NCI-H460 (cell line): Measurements from ENCODE around the gene CAPN13.

DNA sequence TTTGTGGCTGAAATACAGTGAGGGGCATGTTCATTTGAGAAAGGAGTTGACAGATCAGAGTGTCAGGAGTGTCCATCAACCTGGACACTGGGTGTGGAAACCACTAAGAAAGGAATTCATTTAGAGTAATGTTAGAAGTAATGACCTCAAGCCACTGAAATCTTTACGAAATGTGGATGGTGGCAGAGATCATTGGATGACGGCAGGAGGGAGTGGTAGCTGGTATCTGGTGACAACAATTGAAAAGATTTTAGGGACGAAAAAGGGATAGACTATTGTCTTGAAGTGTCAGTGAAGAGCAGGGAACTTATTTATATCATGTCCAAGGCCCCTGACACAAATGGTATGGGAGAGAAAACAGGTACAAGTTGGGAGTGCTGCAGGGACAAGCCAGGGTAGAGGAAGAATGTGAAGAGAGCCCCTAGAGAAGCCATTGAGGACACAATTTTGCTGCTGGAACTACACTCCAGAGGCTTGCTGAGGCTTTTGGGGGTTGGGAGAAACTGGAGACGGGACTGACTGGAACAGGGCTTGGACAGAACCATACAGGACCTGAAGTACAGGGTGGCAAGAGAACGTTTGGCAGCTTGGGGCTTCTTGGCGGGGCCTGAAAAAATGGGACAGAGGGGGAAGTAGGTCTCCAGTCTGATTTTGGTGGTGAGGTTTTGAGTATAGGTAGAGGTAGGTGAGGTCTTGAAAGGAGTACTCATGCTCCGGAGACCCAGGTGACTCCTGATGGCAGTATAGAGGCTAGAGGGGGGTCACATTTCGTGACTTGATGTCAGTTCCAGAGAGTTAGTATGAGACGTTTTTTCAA lies 29.9 kb downstream of the WDR43 start:
RAMPAGE:
- cytosol, long total RNA, result no peak
- long total RNA, result no peak
- nucleus, long total RNA, result no peak

DNA sequence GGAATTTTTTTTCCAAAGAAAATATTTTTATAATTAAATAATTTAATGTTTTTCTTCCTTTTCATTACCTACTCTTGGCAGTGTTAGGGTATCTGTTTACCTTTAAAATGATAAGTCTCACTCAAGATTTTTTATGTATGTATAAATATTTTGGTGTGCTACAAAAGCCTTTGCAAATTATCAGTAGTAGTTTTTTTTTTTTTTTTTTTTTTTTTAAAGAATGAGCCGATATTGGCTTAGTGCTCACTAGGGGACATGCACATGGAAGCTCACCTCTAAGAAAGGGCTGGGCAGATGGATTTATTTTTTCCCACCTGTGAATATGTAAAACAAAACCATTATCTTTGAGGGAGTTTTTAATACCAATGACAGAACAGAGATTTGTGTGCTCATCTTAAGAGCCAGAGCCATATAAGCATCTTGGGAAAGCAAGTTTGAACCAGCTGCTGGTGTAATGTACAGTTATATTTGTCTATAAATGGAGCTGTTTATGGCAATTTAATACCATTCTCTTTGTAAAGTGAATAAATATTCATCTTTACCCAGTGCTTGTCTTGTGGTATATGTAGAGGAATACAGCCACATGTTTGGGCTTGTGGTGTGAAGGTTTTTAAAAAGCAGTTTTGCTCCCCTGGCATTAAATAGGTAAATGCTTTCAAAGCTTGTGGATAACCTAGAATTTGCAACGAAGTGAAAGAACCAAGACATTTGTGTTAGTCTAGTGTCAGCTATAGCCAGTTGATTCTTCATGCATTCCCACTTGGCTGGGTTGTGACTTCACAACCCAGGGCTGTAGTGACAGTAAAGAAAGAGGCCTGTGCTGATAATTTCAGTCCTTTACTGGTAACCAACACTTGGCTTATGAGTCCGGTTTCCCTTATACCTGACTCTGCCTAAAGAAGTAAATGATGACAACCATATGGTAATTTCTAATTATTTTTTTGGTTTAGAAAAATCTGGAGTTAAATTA lies 33.1 kb upstream of the TOGARAM2 start:
RAMPAGE:
- cytosol, long total RNA, result no peak
- long total RNA, result no peak
- nucleus, long total RNA, result no peak

DNA sequence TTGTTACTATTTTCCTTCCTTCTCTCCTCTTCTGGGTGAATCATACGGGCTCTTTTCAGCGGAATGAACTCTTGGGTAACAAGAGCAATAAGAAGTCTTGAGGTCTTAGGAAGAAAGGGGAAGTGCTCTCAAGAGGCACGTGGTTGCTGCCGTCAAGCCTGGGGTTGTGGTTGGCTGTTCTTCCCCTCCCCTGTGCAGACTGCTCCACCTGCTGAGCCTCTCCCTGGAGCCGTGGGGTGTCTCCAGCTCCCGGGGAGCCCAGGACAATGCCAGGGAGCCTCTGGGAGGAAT lies 19.4 kb downstream of the TOGARAM2 start:
RAMPAGE:
- cytosol, long total RNA, result no peak
- long total RNA, result no peak
- nucleus, long total RNA, result no peak

GRCh38 chr2:29033253-29033599 lies 41.1 kb downstream of the PCARE start:
RAMPAGE:
- cytosol, long total RNA, result no peak
- long total RNA, result no peak
- nucleus, long total RNA, result no peak

GRCh38 chr2:29112868-29113731 lies 2.1 kb upstream of the CLIP4 start:
RAMPAGE:
- cytosol, long total RNA, result no peak
- long total RNA, result no peak
- nucleus, long total RNA, result no peak

DNA sequence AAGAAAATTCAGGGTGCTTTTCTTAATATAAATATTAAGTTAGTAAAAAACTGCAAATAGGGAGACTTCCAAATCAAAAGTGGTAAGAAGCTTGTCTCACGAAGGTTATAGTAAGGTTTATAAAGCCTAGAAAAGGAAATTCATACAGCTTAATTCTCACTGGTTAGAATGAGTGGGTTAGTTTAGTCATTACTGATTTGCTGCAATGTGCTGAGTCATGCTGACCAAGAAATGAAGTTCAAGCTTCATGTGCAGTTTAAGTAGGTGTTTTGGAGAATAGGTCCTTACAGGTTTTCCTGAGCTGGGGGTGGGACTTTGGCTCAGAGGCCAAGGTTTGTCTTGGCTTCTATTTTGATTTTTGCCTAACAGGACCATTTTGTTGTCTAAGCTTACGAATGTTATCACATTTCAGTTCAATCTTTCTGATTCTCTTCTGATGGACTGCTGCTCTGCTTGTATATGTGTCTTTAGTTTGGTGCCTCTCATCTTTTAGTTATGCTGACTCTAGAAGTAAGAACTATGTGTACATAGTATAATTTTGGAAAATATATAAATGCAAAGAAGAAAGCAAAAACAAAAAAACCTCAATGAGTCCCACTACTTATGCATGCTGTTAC lies 15.1 kb downstream of the CLIP4 start:
RAMPAGE:
- cytosol, long total RNA, result start-site peak on the minus strand centred at position 94 of the sequence, 27 bp wide, 41 and 19 reads in 2 replicates; start-site peak on the plus strand centred at position 414 of the sequence, 144 bp wide, 18 and 34 reads in 2 replicates
- long total RNA, result no peak
- nucleus, long total RNA, result start-site peak on the minus strand centred at position 131 of the sequence, 98 bp wide, 123 and 15 reads in 2 replicates

GRCh38 chr2:29131463-29132037 lies 16.3 kb downstream of the CLIP4 start:
RAMPAGE:
- cytosol, long total RNA, result no peak
- long total RNA, result no peak
- nucleus, long total RNA, result no peak

DNA sequence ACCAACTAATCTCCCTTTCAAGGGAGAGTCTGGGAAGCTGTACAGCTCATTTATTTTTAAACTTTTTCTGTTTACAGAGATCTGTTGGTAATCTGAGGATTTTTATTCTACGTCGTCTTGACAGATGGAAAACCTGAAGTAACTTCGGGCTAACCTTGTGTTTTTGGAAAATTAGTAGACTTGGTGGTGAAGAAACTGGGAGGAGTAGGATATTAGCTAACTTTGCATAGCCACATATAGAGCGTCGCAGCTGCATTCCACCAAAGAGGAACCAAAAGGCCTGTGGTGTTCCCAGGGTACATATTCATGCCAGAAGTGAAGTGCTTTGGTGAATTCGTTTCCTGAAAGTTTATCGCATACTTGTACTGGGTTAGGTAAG lies 1.4 kb downstream of the YPEL5 start:
RAMPAGE:
- cytosol, long total RNA, result no peak
- long total RNA, result no peak
- nucleus, long total RNA, result no peak

RAMPAGE:
- cytosol, long total RNA, result no peak
- long total RNA, result no peak
- nucleus, long total RNA, result no peak
These were observed 1.7 kb downstream of the YPEL5 start for GRCh38 chr2:30148547-30148819.

DNA sequence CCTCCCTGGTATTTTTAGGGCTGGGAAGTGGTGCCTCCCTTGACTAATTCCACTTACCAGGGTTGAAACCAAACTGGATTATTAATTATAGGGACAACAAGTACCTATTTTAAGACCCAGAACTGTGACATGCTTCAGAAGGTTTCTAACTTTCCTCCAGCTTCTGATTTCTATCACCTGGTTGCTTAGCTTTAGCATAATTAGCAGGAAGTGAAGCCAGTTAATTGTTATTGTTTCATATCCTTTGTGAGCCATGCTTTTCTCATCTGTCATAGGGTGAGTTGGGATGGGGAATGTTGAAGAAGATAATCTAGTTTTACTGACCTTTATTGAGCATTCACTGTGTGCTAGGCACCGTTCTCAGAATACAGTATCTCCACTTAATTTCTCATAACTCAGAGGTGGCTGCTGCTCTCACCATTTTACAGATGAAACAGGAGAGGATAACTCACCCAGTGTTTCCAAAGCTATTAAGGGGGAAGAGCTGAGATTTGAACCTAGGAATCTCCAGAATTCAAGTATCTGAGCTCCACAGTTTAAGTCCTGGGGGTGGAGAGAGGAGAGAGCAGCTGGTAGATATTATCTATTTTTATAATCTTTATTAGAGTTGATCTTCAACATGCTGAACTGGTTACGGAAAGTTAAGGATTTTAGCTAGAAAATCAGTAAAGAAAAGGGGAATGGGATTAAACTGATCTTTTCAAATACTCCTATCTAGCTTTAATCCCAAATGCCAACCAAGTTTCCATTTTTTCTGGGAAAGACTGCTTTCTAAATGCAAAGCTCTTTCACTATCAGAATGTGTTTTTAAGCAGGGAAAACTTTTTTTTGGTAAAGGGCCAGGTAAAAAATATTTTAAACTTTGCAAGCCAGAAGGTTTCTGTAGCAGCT lies 3.4 kb downstream of the YPEL5 start:
RAMPAGE:
- cytosol, long total RNA, result no peak
- long total RNA, result no peak
- nucleus, long total RNA, result no peak

GRCh38 chr2:30161982-30162537 lies 15.3 kb downstream of the YPEL5 start:
RAMPAGE:
- cytosol, long total RNA, result no peak
- long total RNA, result no peak
- nucleus, long total RNA, result no peak

DNA sequence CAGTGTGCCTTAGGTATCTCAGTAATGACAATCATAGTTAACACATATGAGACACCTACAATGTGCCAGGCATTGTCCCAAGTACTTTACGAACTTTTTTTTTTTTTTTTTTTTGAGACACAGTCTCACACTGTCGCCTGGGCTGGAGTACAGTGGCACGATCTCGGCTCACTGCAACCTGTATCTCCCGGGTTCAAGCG lies 17.1 kb upstream of the LBH start:
RAMPAGE:
- cytosol, long total RNA, result no peak
- long total RNA, result no peak
- nucleus, long total RNA, result no peak

DNA sequence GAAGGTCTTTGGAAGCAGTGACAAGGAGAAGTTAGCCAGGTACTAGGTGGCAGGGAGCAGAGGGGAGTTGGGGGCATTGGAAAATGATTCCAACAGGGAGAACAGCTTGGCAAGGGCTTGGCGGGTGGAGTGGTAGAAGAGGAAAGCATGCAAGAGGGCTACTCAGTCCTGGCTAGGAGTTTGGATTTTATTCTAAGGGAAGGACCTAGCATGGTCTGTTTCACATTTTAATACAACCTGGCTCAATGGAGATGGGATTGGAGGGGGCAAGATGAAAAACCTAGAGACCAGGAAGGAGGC lies 29.1 kb downstream of the LBH start:
RAMPAGE:
- cytosol, long total RNA, result no peak
- long total RNA, result no peak
- nucleus, long total RNA, result no peak

DNA sequence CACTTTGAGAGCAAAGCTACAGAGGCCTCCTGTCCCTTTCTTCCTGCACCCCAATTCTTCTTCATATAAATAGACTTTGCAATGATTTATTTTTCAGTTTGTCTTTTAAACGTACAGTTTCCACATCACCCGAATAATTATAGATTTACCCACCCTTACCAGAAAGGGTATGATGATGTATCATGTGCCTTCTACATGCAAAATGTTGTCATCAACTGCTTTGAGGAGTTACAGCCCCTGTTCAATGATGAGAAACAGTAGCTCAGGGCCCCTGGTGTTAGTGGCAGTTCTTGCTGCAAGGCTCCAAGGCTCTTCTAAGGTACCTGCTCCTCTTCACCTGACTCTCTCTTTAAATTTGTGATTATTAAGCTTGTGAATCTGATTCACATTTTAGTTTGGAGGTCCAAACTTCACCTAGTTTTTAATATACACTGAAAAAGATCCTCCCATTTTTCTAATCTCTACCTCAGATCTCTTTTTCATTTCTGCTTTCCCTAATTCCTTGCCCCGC lies 39.7 kb downstream of the LBH start:
RAMPAGE:
- cytosol, long total RNA, result no peak
- long total RNA, result no peak
- nucleus, long total RNA, result no peak

GRCh38 chr2:30404256-30404538 lies 42.8 kb upstream of the LCLAT1 start:
RAMPAGE:
- cytosol, long total RNA, result no peak
- long total RNA, result no peak
- nucleus, long total RNA, result no peak

DNA sequence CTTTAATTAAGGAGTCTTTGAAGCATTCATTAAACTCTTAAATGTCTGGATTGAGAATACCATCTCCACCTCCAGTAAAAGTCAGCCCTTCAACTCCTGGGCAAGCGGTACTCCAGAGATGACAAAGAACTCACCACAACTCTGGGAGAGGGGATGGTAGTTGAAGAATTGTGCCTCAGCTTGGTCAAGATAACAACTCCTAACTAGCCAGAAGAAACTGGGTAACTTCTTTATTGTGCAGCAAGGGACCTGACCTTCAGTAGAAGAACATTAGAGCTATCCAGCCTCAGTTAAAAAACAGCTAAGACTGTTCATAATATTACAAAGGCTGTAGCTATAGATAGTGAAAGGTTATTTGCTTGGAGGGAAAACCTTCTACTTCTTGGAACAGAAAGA lies 146.1 kb downstream of the CAPN13 start:
RAMPAGE:
- cytosol, long total RNA, result no peak
- long total RNA, result no peak
- nucleus, long total RNA, result no peak

RAMPAGE:
- cytosol, long total RNA, result no peak
- long total RNA, result no peak
- nucleus, long total RNA, result no peak
These were observed at the start of gene CAPN13 for GRCh38 chr2:30807217-30807873. CAPN13 (minus strand) TSS chr2:30807446.

DNA sequence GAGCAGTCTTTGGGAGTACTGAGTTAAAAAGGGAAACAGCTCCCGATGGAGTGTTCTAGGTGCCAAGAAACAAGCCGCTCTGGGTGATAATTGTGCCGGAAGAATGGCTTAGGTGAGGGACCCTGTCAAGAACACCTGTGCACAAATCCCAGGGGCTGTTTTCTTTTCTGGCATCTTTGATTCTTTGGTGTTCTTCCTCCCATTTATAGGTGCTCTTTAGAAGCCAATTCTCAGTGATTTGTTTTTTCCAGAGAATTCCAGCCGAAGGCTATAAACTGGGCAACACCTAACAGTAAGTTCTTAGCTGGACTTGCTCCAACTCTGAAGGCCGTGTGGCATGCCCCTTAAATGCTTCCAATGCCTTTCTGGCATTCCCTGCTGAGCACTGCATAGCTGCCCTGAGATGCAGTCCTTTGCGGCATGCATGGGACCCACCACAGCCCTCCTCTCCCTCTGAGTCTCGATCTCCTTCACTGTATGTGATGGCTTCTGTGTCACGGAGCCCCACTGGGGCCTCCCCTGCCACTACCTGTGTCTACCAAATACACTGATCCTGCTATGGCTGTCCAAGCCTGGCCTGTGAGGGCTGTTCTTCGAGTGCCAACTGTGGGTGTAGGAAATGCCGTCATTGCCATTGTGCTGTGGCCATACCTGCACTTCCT lies 1.7 kb upstream of the CAPN13 start:
RAMPAGE:
- cytosol, long total RNA, result no peak
- long total RNA, result no peak
- nucleus, long total RNA, result no peak

DNA sequence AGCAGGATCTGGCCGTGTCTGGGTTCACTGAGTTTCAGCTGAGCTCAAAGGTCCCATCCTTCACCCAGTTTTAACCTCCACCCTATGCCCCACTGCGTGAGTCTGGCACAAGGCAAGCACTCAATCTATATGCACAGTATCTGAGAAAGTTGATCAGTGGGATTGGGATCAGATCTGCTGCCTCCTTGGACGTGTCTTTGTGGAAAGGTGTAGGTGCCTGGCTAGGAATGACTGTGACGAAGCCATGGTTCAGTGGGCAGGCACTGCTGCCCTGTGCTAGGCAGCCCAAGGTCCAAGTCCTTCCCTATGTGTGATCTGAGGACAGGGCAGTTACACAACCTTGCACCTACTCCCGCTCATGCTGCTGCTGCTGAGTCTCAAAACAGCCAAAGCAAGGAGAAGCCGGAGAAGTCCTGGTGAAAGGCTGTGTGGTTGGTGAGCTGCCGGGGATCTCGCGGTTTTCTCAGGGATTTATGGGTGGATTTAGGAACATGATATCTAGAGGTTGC lies 54.7 kb downstream of the GALNT14 start:
RAMPAGE:
- cytosol, long total RNA, result no peak
- long total RNA, result no peak
- nucleus, long total RNA, result no peak

RAMPAGE:
- cytosol, long total RNA, result no peak
- long total RNA, result no peak
- nucleus, long total RNA, result no peak
These were observed 866 bp upstream of the SPAST start for GRCh38 chr2:32062401-32062978.